Zone of skin (tissue), 1 donor: ENCODE data around the gene GATB.

- RRBS: no CpG with 5 or more reads among the region's 3 CpGs
These were observed 105.4 kb downstream of the ARHGAP10 start for GRCh38 chr4:147837247-147837769.

DNA sequence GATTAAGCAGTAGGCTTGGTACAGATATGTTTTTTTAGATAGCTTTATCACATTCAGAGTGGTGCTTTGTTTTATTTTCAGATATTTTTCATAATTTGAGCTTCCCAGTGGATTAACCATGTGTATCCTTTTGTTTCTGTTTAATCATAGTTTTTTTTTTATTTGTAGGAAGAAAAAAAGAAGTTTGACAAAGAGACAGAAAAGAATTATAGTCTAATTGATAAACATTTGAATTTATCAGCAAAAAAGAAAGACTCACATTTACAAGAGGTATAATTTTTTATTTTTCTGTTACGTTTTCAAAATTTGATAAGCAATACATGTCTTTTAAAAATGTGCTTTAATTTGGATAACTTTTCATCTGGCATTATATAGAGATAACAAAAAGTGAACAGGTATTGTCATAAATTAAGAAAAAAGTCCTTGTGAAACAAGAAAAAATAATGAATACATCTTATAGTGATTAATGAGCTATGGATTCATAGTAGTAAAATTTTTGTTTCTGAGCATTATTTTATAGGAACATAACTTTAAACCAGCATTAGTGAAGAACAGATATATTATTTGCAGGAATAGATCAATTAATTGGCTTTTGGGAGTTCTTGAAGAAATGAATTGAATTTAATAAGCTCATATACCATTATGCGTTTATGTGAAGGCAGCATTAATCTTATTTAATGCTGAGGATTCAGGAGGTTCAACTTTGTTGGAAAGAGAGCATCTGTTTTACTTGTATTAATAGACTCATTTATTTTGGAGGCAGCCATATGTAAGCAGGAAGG lies 125.7 kb downstream of the ARHGAP10 start:
- RRBS: no CpG with 5 or more reads among the region's 2 CpGs

- RRBS: no CpG with 5 or more reads among the region's 6 CpGs
These were observed 190.0 kb downstream of the ARHGAP10 start for GRCh38 chr4:147921717-147922405.

- RRBS: no CpG with 5 or more reads among the region's 4 CpGs
These were observed 298.7 kb downstream of the ARHGAP10 start for GRCh38 chr4:148030453-148031024.

- RRBS: no CpG with 5 or more reads among the region's 4 CpGs
These were observed 21.3 kb downstream of the NR3C2 start for GRCh38 chr4:148420646-148421551.

- RRBS: 1% methylated on average over 25 of the region's 94 CpGs
These were observed 3.2 kb upstream of the NR3C2 start for GRCh38 chr4:148445220-148446037.

- RRBS: no CpG with 5 or more reads among the region's 1 CpG
These were observed 608.0 kb upstream of the NR3C2 start for GRCh38 chr4:149050272-149050574.

GRCh38 chr4:149901100-149901649 lies 85.5 kb upstream of the IQCM start:
- RRBS: no CpG with 5 or more reads among the region's 6 CpGs

DNA sequence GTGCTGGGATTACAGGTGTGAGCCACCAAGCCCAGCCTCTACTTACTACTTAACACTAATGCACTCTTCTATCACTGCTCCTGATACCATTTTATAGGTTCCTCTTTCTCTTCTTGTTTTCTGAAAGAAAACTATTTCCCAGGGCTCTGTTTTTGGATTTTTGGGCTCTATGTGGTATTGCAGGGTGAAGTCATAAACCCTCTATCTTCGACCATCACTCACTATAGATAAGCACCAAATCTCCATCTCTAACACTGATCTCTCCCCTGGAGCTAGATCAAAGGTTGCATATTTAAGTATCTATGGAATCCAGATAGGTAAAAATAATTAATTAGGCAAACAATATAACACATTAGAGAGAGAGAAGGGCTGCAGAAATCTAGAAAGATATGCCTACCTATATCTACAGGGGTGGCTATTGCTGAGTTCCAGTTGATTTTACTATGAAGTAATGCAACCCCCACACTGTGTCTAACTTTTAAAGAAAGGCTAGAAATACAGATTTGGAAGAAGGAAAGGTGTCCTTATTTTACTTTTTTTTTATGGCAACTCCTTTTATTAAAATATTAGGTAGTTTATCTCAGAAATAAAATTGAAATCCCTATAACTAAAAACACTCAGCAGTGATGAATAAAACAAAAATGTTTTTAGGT lies 206.1 kb upstream of the MAB21L2 start:
- RRBS: no CpG with 5 or more reads among the region's 1 CpG

- RRBS: 11% methylated on average over 3 of the region's 29 CpGs
These were observed 2.0 kb downstream of the MAB21L2 start for GRCh38 chr4:150583768-150584591.

DNA sequence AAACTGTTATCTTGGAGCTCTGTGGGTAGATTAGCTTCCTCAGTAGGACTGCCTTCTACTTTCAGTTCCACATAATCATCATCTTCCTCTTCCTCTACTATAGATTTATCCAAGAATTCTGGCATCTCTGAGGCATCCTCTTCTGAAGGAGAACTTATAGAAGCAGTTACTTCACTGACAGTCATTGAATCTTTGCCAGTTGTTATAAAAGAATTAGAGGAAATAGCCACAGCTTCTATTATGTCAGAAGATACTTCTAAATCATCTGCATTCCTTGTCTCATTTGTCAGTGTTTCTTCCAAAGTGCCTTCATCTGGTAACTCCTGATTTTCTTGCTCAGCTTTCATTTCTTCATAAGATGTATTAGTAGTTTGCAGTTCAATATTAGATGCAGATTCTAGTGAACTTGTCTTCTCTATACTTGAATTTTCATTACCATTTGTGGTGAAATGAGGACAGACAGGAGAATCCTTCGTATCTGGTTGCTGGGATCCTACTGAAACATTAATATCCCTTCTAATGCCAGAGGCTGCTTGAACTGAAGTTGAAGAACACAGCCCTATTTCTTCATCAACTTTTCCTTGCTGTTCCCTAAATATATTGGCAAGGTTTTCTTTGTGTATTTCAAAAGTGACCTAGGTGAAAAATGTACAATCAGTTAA lies 162.6 kb downstream of the LRBA start:
- RRBS: no CpG with 5 or more reads among the region's 1 CpG

GRCh38 chr4:150874126-150874867 lies 140.8 kb downstream of the LRBA start:
- RRBS: no CpG with 5 or more reads among the region's 7 CpGs

DNA sequence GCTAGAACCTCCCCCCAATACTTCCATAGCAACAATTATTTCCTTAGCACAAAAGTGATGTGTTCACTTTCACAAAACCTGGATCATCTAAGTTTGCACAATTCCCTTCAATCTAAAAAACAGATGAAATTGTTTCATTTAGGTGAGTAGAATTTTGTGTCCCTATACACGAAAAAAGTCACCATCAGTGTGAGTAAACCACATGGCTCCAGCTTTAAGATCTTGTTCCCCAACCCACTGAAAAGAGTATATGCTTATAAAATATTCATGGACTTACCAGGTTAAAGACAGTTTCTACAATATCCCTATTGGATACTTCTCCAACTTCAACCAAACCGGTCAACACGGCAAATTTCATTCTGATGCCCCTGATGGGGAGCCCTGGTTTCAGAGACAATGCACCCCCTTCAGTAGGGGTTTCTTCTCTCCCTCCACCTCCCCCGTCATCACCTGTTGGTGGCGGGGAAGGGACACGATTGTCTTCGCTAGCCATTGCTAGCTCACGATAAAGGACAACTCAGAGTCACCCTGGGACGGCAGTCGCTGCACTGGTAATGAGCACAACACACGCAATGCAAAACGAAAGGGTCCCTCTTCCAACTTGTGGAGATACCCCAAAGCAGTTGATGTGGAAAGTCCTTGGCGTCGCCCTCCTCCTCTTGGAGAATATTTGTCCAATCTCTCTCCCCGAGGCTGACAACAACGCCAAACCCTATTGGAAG lies 773 bp downstream of the LRBA start:
- RRBS: no CpG with 5 or more reads among the region's 16 CpGs

DNA sequence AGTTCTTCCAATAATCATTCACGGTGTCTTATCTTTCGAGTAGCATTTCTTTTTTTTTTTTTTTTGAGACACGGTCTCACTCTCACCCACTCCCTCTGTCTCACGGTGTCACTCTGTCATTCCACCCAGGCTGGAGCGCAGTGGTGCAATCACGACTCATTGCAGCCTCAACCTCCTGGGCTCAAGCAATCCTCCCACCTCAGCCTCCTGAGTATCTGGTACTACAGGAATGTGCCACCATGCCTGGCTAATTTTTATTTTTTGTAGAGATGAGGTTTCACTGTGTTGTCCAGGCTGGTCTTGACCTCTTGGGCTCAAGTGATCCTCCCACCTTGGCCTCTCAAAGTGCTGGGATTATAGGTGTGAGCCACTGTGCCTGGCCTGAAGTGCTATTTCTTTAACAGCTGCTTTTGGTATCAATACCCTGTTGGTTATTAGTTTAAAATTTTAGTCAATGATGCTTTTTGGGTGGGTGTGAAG lies 69.0 kb downstream of the RPS3A start:
- RRBS: no CpG with 5 or more reads among the region's 6 CpGs

GRCh38 chr4:151257366-151258189 lies 19.4 kb upstream of the PRSS48 start:
- RRBS: no CpG with 5 or more reads among the region's 6 CpGs

- RRBS: no CpG with 5 or more reads among the region's 6 CpGs
These were observed 96.6 kb downstream of the GATB start for GRCh38 chr4:151664038-151664775.

DNA sequence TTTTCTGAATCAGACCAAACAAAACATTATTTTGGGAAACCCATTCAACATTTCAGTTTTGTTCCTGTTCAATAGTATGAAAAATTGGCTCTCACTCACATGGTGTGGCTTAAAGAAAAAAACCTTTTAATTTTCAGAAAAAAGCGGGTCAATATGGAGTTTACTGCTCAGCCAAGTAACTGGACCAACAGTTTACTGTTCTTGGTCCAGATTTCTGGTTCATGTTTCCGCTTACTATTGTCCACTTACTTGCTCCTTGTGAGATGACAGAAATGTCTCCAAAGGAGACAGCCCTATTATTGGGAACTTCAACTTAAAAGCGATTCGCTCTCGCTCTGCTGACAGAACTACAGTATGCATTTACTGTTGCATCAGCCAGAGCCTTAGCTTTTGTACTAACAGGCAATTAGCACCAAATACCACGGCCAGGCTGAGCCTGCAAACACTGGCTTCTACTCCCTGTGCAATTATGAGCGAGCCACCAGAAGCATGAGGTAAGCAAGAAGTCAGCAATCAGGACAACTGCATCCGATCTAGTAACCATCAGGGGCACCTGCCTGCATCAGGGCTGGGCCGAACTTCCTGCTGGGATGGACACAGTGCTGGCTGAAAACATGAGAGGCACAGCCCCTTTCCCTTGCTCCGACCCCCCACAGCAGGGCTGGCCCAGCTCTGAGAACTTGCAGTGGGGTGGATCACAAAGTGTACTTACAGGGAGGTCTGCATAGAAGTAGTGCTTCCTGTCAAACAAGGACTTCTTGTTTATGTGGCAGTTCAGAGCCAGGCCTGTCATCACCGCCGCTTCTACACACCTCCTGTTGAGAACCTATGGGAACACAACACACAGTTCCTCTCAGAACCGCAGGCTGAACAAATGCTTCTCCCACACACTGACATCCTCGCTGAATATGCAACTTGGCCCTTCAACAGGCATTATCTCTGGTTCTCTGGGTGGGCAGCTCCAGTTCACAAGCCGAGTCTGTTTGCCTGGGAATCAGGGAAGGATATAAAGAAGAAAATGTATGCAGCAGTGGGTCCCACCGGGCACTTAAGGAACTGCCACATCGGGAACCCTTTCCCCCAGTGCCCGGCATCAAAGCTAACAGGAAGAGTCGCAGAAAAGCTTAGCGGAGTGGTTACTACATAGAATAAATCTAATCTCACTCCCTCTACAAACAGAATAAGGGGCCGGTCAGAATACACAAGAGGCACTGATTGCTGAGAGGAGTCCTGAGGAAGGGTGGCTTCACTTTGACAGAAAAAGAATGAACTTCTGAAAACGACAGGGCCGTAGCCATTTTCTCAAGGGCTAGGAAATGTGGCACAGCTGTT lies 41.6 kb downstream of the GATB start:
- RRBS: 100% methylated on average over 2 of the region's 23 CpGs

DNA sequence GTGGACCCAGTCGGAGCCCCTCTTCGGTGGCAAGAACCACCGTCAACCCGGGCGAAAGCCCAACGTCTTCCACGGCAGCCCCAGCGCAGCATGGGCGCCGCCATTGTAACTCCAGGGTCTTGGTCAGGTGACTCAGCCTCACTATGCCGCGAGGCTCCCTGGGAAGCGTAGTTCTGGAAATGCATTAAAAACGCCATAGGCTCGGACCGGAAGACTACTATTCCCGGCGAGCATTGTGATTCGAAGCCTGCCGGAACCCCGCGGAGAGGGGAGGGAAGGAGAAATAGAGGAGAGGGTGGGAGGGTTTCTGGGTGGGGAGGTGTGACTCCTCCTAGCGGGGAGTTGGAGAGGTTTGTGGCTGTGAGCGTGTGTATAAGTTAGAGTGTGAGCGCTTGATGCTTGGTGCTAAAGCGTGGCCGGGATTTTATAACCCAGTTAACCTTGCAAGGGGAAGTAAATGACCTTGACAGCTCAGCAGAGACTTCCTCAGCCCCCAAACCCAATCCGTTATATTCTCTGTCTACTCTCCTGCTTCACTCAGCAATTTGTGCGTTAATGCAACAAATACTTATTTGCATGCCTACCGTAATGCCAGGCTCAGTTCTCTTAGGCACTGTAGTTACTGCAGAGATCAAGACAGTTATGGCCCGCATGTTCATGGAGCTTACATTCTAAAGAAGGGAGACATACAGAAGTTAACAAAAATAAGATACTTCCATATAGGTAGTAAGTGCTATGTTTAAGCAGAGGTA lies at the start of gene GATB:
GATB (minus strand) TSS at position 129 of the 752 bp plus-strand sequence.
- RRBS: no CpG with 5 or more reads among the region's 31 CpGs

DNA sequence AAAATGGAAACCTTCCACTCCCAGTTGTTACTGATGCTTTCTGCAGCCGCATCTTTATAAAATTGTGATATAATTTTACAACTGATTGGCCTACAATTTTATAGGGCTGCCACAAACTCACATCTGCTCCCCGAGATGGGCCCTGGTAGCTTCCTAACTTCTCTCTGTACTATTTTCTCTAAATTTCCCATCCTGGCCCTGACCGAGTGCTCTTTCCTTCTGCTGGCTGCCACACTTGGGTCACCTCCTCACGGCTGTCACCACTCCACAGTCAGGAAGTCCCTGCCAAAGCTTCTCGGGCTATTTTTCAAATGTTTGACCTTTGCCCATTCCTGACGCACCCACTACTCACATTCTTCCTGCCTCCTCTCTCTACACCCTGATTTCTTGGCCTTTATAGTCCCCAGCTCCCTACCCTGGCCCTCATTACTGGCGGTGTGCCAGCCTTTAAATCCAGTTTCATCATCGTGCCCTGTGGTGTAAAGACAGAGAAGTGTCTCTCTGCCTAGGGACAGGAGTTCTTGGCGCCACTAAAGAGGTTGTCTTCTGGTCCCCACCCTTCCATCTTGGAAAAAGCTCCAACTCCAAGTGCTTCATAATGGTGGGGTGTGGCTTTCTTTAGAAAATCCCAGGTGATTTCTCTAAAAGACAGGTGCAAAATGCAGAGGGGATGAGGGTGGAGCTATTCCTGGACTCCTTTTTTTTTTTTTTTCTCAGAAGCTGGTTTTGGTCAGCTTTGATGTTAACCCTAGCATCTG lies 46.4 kb upstream of the GATB start:
- RRBS: no CpG with 5 or more reads among the region's 9 CpGs

DNA sequence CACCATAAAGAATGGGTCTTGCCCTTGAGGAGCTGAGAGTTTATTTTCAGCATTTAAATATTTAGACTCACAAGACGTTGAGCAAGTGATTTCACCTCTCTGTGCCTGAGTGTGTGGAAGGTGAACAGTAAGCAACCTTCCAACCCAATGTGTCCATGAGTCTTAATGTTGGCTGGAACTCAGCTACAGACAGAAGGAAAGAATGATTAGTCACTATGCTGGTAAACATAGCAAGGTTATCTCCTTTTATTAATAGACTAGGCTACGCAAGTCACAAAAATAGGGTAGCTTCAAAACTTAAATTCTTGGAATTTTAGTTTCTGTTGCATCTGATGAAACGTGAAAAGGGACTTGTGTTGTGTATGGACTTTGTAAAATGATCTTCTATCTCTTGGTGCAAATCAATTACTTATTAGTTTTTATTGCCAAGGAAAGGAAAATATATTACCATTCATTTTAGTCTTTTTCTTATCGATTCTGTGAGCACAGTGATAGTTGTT lies 277.5 kb upstream of the GATB start:
- RRBS: no CpG with 5 or more reads among the region's 4 CpGs